Measurements from ENCODE around the genes ARTN, KLF18, ERI3 and RNF220.

DNA sequence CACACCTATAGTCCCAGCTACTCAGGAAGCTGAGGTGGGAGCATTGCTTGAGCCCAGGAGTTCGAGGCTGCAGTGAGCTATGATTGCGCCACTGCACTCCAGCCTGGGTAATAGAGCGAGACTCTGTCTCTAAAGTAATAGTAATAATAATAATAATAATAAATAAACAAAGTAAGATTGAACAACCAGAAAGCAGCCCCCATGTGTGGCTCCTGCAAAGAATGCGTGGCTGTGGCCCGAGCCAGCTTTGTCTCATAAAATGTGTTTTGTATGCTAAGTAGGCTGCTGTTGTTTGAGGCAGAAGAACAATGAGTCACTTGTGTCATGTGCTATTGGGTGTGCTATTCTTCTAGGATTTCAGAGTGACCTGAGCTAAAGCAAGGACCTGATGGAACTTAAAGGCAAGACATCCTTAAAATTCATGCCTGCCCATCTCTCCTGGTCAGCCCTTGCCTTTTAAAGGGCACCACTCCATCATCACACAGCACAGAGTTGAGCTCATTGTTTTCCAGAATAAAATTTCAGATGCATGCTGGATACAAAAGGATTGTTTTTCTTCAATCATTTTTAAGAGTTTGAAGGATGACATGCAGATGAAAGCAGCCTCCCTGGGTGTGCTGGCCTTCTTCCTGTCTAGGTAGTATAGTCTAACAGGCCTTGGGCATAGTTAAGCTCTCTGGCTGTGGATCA is 6.4 kb upstream of the TIE1 start:
- RRBS, 2 experiments: no CpG with 5 or more reads among the region's 5 CpGs

DNA sequence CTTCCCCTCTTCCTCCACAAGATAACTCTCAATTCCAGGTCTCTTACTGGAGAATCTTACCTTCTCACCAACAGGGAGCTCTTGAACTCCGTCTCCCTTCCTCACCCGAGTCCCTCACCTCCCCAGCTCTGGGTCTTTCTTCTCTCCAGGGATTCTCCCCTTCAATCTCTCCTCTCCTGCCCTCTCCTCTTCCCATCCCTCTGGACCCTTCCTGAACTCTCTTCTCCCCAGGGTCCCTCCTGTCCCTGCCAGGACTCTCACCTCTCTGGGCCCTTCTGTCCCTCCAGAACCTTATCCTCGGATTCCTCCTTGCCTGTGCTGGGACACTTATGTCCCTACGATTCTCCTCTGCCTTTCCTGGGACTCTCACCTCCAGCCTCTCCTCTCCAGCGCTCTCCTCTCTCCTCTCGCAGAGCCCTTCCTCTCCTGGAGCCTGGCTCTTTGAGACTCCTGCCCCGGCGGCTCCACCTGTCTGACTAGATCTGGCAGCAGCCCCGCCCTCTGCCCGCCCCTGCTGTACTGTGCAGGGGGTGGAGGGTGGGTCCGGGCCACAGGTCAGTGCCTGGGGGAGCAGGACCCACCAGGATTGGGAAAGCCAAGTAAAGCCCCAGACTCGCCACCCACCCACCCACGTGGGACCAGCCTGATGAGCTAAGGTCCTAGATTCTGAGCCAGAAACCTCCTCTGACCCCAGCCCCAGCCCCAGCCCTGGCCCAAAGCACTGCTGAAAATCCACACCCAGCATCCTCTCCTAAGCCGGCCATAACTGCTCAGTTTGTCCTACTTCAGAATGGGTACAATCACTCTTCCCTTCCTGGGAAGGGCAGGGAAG is 1.7 kb downstream of the ELOVL1 start:
- RRBS, 2 experiments: 10 to 85% methylated on average over 2 to 3 of the region's 14 CpGs

GRCh38 chr1:43524629-43525414 is 5.9 kb upstream of the PTPRF start:
- RRBS, 2 experiments: no CpG with 5 or more reads among the region's 14 CpGs

DNA sequence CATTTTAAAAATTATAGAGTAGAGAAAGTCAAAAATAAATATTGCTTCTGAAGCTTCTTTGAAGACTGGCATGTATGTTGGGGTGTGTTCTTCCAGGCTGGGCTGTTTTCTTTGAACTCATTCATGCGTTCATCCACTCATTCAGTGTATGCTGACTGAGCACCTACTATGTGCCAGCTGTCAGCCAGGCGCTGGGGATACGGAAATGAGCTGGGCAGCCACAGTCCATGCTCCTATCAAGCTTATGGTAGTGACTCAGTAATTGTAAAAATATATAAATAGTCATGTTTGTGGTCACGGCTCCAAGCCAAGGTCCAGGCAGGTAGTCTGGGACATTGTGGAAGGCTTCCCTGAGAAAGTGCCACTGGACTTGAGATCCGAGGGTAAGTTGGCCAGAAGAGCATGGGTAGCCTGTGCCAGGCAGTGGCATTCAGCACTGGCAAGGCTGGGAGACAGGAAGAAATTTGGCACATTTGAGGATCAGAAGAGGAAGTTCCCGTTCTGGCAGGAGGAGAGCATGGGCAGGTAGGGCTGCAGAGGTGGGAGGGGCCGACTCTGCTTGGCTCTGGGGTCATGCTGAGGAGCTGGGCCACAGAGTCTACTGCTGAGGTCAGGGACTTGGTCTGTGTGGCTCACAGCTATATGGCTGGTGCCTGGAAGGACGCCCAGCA is 6.8 kb downstream of the PTPRF start:
- RRBS, 2 experiments: no CpG with 5 or more reads among the region's 8 CpGs

GRCh38 chr1:43540697-43541235 is 10.1 kb downstream of the PTPRF start:
- RRBS, 2 experiments: no CpG with 5 or more reads among the region's 16 CpGs

DNA sequence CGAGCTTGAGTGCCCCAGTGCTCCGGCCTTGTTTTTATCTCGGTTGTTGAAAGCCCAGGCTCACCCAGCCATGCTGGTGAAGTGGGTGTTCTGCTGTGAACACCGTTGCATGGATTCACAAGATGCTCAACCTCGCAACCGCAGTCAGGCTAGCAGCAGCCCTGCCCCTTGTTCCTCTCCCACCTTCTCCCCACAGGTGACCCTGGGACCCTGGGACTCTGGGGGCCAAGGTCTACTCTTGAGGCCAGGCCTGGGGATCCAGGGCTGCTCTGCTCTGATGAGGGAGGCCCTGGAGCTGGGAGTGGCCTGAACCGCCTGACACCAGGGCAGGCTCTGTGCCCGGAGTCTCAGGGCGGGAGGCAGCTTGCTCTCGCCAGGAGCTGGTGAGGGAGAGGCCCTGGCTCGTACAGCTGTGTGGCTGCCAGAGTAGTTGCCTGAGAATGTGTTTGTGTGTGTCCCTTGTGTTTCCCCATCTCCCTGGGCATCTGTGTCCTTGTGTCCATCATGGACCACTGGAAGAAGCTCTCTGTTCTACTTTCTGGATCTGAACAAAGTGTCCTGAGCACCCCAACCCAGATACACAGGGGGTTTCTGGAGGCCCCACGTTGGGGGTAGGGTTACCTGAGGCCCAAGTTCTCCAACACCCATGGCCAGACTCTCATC is 11.3 kb downstream of the PTPRF start:
- RRBS, 2 experiments: no CpG with 5 or more reads among the region's 12 CpGs

- RRBS, 2 experiments: no CpG with 5 or more reads among the region's 8 CpGs
Measured at GRCh38 chr1:43548336-43548960, 17.8 kb downstream of the PTPRF start.

GRCh38 chr1:43549932-43551049 is 19.6 kb downstream of the PTPRF start:
- RRBS, 2 experiments: 3 to 6% methylated on average over 9 to 10 of the region's 37 CpGs

GRCh38 chr1:43552588-43553392 is 22.1 kb downstream of the PTPRF start:
- RRBS, 2 experiments: no CpG with 5 or more reads among the region's 8 CpGs

- RRBS, 2 experiments: no CpG with 5 or more reads among the region's 3 CpGs
Measured at GRCh38 chr1:43760869-43761482, 53.6 kb downstream of the ST3GAL3 start.

GRCh38 chr1:43885100-43885931 is 48.3 kb upstream of the ARTN start:
- RRBS, 2 experiments: 8 to 62% methylated on average over 5 of the region's 14 CpGs

DNA sequence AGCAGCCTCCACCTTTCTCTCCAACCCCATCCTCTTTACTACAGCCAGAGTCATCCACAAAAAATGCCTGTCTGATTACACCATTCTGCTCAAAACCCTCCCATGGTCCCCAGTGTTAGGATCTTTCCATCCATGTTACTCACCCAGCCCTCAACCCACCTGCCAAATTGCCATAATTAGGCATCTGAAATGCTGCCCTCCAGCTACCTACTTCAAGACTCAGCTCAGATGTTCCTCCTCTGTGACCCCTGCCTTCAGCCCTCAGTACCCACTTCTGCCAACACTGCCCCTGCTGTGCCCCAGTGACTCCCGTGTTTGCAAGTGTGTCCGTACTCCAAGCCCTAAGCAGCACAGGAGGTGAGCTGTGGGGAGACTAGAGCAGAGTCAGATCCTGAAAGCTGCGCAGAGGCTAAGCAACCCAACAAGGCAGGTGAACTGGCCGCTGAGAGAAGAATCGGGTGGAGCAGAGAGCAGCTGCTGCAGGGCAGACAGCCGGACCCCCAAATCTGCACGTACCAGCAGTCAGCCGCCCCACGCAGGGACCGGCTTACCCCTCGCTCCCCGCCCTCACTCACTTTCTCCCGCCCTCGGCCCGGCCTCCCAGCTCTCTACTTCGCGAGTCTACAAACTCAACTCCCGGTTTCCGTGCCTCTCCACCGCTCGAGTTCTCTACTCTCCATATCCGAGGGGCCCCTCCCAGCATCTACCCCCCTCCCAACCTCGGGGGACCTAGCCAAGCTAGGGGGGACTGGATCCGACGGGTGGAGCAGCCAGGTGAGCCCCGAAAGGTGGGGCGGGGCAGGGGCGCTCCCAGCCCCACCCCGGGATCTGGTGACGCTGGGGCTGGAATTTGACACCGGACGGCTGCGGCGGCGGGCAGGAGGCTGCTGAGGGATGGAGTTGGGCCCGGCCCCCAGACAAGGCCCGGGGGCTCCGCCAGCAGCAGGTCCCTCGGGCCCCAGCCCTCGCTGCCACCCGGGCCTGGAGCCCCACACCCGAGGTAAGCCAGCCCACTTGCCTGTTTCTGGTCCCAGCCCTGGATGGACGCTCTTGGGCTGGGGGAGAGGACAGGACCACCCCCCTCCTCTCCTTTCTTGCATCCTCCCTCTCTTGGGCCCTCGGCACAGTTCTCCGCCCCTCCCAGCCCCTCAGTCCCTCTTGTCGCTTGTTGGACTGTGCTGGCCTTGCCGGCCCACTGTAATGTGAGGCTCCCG is at the start of gene ARTN:
ARTN (plus strand) TSS at position 916 of the 1,214 bp plus-strand sequence.
- RRBS, 2 experiments: 2 to 4% methylated on average over 24 of the region's 48 CpGs

GRCh38 chr1:44032447-44032860 is 1.2 kb upstream of the SLC6A9 start:
- RRBS, 2 experiments: no CpG with 5 or more reads among the region's 7 CpGs

GRCh38 chr1:44141465-44141917 is at the start of gene KLF18:
TSS of gene KLF18 (minus strand) at chr1:44141631.
- RRBS, 2 experiments: no CpG with 5 or more reads among the region's 1 CpG

DNA sequence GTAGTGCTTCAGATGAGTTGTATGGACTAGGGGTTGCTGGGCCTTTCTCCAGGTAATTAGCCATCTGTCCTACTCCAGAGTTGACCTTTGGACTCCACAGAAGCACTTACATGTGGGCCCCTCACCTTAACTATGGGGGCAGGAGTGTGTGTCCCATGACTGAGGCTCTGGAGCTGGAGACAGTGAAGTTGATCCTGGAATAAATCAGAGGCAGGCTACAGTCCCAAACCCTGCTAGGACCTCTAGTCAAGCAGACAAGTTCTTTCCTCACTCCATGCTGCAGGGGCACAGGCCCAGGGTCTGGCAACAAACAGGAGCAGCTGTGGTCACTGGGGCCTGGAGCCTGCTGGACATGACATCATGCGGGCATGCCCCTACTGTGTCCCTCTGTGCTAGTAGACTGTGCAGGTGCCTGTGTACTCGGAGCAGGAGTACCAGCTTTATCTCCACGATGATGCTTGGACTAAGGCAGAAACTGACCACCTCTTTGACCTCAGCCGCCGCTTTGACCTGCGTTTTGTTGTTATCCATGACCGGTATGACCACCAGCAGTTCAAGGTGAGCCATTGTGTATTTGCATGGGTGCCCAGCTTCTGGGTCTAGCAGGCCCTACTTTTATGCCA is 4.8 kb downstream of the DMAP1 start:
- RRBS, 2 experiments: no CpG with 5 or more reads among the region's 7 CpGs

DNA sequence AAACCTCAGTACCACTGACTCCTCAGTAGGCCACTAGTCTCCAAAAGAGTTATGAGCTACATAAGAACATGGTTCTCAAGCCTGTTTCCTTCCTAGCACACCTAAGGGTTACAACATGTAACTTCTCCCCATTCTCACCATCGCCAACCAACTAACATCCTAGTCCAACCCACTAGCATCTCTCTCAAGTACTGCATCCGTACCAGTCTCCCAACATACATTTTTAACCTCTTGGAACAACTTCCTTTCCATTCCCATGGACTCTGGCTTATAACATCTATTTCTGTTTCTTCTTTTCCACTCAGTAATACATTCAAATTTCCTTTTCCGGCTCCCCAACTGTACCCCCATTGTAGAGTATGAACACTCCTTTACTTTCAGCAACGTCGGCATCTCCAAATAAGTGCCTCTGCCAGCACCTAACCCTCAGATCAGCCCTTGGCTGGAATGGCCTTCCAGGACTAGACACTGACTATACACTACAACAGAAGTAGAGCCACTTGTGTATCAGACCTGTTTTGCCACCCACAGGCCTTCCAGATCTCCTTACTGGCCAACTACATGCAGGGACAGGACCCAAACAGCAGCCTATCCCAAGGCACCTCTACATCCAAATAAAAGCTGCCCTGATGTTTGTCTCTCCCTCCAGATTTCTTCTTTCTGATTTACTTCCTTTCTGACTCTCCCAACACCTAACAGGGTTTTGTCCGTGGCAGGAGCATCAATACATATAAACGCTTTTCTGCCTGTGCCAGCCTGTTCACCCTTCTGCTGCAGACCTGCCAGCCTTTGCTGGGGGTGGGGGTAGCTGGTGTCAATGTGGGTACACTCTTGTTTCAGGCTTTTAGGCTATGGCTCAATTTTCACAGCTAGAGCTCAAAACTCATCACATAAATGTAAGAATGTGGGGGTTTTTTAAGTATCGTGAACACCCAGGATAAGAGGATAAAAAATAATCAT is 24.9 kb downstream of the ERI3 start:
- RRBS, 2 experiments: no CpG with 5 or more reads among the region's 8 CpGs

- RRBS, 2 experiments: 1% methylated on average over 6 of the region's 73 CpGs
Measured at GRCh38 chr1:44354595-44355647, at the start of gene ERI3. TSS of gene ERI3 (minus strand) at chr1:44355257.

- RRBS, 2 experiments: under 1 to 2% methylated on average over 2 of the region's 70 CpGs
Measured at GRCh38 chr1:44404806-44406019, at the start of gene RNF220. TSS of gene RNF220 (plus strand) at chr1:44405255.

GRCh38 chr1:44507203-44508165 is 102.4 kb downstream of the RNF220 start:
- RRBS, 2 experiments: no CpG with 5 or more reads among the region's 20 CpGs

DNA sequence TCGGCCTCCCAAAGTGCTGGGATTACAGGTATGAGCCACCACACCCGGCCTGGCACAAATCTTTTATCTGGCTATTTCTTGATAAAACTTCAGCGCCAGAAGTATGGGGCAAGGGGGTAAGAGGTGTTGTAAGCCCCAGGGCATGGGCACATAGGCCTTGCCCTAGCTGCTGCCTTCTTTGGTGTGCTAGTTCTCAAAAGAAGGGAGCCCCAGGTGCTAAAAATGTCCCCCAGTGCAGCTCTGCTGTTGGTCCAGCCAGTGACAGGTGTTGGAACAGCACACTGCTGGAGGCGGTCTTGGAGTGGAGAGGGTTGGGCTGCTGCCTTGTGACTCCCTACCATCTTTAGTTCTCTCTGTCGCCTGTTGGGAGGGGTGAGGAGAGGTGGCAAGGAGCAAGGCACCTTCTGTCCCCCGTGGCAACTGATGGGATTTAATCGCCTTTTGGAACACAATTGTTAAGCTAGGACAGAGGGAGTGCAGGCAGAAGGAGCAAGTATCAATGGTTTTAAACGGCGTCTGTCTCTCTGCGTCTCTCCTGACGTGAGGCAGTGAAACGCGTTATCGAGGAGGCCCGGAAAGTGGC is 34.1 kb downstream of the TMEM53 start:
- RRBS, 2 experiments: no CpG with 5 or more reads among the region's 15 CpGs